SK-MEL-5 (cell line): ENCODE measurements around a stretch of chr2.

DNA sequence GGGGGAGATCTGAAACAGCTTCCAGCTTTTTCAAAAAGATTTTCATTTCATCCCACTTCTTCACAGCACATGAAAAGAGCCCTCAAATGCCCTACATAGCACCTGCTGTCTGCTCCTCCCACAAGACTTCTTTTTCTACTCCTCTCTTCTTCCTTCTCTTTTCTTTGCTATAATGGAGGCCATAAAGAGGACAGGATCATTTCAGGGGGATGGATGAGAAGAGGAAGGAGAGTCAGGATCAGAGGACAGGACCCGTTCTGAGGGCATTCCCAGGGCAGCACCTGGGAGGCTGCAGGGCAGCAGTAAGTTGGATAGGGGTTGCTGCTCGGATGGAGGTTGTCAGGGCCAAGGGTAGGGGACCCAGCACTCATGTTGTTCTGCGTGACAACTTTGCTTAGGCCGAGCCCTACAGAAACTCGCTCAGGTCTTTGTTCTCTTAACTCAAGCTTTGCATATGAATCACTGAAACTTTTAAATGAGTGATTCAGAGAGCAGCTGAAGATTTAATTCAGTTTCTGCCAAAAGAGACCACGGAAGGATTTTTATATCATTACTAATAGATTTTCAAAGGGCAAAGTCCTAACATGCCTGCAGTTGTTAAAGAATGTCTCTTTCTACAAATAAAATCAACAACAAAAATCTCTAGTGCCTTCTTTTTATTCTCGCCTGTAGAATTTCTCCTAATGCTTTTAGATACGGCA, 11.2 kb upstream of the GALNT5 start:
RAMPAGE:
- cytosol, long total RNA, result no peak
- long total RNA, result no peak
- nucleus, long total RNA, result no peak

DNA sequence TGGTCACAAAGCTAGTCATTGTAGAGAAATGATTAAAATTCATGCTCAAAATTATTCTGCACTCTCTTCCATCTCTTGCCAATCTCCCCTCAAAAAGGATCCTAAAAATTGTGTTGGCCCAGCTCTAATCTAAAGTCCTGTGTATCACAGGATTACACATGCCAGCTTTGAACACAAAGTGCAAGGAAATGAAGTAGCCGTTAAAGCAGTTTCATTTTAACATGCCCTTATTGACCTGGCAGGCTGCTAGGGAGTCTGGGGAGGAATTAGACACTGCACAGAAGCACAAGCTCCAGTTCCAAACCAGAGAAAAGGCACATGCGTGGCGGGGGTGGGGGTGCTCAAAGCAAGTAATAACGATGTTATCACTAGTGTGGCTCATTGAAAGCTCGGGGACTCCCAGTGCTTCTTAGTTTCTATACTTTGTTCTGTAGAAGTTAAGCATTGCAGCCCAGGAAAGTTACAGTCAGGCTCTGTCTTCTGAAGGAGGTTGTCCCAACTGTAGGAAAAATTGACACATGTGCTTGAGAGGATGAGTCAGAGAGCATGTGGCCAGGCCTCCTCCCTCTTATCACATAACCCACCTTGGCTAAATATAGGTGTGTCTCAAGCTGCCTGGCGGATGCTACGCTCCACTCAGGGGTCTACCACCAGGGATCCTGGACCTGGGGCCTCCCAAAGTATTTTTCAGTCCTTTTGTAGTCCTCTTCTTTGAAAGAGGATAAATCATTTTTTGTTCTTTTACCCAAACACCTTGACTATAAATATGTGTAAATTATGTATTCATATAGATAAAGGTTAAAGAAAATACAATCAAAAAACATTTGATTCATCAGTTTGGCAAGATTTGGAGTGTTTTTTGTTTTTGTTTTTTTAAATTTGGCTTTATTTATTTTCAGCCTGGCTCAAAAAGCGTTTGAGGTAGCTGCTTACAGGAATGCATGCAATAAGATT, 3.7 kb downstream of the GALNT5 start:
RAMPAGE:
- cytosol, long total RNA, result no peak
- long total RNA, result no peak
- nucleus, long total RNA, result no peak

RAMPAGE:
- cytosol, long total RNA, result no peak
- long total RNA, result no peak
- nucleus, long total RNA, result no peak
Measured at GRCh38 chr2:157440492-157441406, 3.1 kb downstream of the CYTIP start.

DNA sequence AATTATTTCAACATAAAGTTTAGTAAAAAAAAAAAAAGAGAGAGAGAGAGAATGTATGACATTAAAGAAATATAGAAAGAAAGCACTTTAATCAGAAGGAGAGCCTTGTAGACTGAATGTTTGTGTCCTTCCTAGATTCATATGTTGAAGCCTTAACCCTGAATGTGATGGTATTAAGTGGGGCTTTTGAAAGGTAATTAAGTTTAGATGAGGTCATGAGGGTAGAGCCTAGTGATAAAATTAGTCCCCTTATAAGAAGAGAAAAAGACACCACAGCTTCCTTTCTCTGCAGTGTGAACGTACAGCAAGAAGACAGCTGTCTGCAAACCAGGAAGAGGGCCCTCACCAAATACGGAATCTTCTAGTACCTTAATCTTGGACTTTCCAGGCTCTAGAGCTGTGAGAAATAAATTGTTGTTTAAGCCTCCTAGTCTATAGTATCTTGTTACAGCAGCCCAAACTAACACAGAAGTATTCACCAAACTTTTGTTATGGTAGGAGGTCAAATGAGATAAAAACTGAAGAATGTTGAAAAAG, 57.1 kb upstream of the CYTIP start:
RAMPAGE:
- cytosol, long total RNA, result no peak
- long total RNA, result no peak
- nucleus, long total RNA, result no peak

RAMPAGE:
- cytosol, long total RNA, result no peak
- long total RNA, result no peak
- nucleus, long total RNA, result no peak
Measured at GRCh38 chr2:157825776-157826230, 50.3 kb downstream of the ACVR1 start.

RAMPAGE:
- cytosol, long total RNA, result no peak
- long total RNA, result no peak
- nucleus, long total RNA, result no peak
Measured at GRCh38 chr2:158359704-158360329, 96.7 kb downstream of the CCDC148 start.

RAMPAGE:
- cytosol, long total RNA, result no peak
- long total RNA, result no peak
- nucleus, long total RNA, result no peak
Measured at GRCh38 chr2:158456109-158456514, 441 bp downstream of the CCDC148 start.

DNA sequence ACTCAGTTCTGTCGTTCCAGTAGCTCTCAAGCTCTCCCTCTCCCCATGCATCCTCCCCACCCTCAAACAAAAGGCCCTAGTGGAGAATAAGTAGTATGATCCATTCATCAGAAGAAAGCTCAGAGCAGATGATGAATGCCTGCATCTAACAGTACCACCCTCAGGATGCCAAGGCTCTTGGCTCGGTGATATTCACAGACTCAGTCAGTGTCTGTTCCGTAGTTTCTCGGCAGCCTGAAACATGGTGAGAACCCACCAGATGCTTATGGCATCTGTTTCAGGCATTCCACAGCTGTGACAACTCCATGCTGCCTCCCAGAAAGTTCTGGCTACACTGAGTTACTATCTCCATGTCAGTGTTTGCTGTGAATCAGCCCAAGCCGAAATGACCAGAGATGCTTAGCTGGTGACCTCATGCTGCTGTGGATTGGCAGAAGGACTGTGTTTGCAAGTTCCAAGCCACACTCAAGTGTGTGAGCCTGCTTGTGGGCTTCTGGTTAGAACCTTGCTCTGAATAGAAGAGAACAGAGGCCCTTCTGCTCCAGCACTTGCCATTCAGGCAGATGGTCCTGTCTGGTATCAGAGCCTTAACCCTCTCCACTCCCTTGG, 83.9 kb downstream of the WDSUB1 start:
RAMPAGE:
- cytosol, long total RNA, result no peak
- long total RNA, result no peak
- nucleus, long total RNA, result no peak

DNA sequence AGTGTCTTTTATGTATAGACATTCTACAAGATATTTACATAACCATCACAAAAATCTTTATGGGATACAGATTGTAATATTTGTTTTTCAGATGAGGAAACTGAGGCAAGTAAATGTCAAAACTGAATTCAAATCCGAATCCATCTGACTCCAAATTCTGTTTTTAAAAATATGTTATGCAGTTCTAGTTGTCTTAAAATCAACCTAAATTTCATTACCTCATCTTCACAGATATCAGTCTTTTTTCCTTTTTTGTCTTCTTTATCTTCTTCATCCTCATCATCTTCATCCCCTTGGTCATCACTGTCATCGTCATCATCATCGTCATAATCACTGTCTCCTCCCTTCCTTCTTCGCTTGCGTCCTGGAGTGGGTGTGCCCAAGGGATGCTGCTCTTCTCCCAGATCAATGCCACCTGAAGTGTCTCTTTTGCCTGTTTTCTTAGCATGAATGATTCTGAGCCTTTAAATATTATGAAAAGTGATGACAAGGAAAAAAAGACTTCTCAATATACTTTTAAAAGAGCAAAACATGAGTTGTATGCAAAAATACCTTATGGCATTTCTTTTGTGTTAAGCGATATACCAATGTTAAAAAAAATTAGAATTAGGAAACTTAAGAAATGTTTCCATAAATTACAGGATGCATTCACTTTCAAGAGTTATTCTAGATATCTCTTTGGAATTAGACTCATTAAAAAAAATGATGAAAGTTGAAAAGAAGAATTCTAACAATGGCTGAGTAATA, 96.0 kb upstream of the WDSUB1 start:
RAMPAGE:
- cytosol, long total RNA, result no peak
- long total RNA, result no peak
- nucleus, long total RNA, result no peak

GRCh38 chr2:159546143-159546862, 70.0 kb downstream of the BAZ2B start:
RAMPAGE:
- cytosol, long total RNA, result no peak
- long total RNA, result no peak
- nucleus, long total RNA, result no peak

GRCh38 chr2:159616872-159617225, 501 bp upstream of the BAZ2B start:
RAMPAGE:
- cytosol, long total RNA, result no peak
- long total RNA, result no peak
- nucleus, long total RNA, result no peak

GRCh38 chr2:159996708-159997669, 65.4 kb downstream of the PLA2R1 start:
RAMPAGE:
- cytosol, long total RNA, result no peak
- long total RNA, result no peak
- nucleus, long total RNA, result no peak

GRCh38 chr2:160063107-160063417, 647 bp upstream of the PLA2R1 start:
RAMPAGE:
- cytosol, long total RNA, result no peak
- long total RNA, result no peak
- nucleus, long total RNA, result no peak

DNA sequence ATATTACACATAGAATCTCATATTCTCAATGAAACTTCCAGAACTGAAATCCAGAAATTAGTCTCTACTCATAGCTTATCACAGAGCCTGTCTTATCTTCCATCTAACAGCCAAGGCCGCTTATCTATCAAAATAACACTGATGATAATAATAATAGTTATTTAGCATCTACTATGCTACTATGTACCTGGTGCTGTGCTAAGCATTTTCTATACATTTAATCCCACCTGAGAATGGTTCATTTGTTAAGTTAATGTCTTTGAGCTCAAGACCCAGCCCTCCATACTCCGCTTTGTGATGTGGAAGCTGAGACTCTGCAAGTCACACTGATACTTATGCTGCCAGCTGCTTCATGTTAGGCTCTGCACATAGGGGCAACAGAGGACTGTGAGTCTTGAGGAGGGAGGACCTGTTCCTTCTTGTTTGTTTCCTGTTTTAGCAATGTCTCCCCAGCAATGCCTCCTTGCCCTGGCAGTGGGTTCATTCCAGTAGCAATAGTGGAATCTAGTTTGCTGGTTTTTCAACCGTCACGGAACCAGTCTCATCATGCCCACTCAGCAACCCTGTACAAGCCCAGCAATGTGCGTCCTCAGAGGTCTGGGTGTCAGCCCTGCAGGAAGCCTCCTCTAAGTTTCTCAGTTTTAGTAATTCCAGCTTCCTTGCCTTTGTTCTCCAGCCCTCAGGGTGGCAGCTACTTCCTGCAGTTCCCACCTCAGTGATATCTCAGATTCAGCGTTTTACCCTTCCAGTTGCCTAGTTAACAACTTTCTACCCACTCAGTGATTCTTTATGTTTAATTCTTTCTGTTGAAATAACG, 20.4 kb upstream of the ITGB6 start:
RAMPAGE:
- cytosol, long total RNA, result no peak
- long total RNA, result no peak
- nucleus, long total RNA, result no peak

RAMPAGE:
- cytosol, long total RNA, result no peak
- long total RNA, result no peak
- nucleus, long total RNA, result no peak
Measured at GRCh38 chr2:160367753-160368433, 125.7 kb downstream of the RBMS1 start.

DNA sequence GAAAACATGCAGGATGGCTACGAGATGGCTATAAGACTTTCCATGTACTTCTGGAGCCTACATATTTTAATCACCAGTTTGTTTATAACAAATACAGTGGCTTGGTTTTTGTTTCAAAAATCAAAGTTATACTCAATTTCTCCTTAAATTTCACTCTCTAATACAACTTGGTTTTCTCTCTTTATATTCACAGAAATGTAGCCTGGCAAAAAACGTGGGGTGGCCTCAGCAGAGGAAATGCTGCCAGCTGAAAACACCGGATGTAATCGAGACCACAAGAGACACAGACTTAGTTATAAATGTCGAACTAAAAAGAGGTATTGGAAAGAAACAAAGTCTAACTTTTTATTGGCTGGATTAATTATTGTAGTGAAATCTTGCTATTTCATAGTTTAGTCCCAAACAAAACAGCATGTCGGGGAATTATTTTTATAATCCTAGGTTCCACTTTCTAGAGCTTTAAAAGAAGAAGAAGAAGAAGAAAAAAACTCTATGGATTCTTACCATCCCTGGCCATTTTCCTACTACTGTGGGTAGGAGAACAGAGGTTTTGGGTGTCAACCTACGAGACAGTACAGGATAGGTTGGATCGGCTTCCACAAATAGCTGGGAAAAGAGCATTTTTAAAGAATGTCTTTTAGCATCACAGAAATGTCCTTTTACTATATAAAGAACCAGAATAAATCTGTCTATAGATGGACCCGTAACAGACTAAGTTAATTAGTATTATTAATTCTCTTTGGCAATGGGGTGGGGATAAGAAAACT, 65.4 kb downstream of the RBMS1 start:
RAMPAGE:
- cytosol, long total RNA, result no peak
- long total RNA, result no peak
- nucleus, long total RNA, result no peak

DNA sequence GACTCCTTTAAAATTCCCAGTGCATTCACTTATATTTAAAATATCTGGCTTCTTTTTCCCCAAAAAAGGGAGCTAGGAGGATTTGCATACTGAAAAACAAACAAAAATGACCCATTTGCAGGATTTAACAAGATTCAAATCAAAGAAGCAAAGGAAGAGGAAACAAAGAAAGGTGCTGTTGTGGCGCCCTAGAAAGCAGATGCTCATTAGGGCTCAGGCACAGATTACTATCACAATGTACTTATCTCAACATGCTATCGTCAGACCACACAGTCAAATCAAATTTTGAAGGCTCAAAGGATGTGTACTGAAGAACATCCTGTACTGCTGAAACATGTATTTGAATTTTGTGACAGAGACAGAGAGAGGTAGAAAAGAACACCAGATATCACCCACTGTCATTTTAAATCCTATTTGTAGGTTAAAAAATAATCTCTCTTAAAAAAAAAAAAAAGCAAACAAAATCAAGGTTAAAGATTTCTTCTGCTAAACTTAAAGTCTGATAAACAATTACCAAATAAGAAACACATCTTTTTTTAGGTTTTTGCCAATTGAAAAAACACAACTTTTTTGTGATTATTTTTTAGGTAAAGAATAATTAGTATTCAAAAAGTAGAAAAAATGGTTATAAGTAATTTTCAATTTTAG, 10.8 kb downstream of the RBMS1 start:
RAMPAGE:
- cytosol, long total RNA, result no peak
- long total RNA, result no peak
- nucleus, long total RNA, result no peak

DNA sequence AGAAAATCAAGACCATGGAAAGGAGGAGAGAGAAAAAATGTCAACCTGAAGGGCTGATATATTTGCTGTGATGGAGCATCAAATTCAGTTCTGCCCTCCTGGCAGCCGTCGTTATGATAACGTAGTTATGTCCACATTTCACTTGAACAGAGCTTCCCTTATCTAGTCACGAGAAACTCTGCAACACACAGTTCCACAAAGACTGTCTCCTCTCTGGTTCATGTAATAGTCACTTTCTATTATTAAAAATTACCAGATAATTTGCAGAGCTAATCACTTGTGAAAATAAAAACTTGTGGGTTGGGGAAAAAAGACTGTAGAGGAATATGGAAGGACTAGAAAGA, 19.5 kb upstream of the RBMS1 start:
RAMPAGE:
- cytosol, long total RNA, result no peak
- long total RNA, result no peak
- nucleus, long total RNA, result no peak

DNA sequence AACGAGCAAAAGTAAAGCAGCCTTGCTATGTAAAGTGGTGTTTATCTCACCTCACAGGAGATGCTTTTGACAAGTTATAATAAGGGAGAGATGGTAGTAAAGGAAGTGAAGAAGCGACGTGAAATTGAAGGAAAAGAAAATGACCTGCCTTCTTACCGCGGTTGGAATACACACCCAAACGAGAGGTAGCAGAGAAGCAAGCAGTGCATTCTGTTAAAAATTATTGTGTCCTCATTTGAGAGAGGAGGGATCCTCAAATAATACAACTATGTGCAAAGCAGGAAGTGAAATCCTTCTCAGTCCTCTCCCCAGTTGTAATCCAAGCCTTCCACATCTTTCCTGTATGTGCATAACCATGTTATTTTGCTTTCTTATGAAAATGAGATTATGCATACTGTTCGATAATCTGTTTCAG, 1.0 kb downstream of the TANK start:
RAMPAGE:
- cytosol, long total RNA, result no peak
- long total RNA, result no peak
- nucleus, long total RNA, result no peak

GRCh38 chr2:161165348-161166406, 5.4 kb downstream of the TANK start:
RAMPAGE:
- cytosol, long total RNA, result no peak
- long total RNA, result no peak
- nucleus, long total RNA, result no peak